Colonic mucosa (tissue), 1 donor: Measurements from ENCODE around the gene MCTP2.

DNA sequence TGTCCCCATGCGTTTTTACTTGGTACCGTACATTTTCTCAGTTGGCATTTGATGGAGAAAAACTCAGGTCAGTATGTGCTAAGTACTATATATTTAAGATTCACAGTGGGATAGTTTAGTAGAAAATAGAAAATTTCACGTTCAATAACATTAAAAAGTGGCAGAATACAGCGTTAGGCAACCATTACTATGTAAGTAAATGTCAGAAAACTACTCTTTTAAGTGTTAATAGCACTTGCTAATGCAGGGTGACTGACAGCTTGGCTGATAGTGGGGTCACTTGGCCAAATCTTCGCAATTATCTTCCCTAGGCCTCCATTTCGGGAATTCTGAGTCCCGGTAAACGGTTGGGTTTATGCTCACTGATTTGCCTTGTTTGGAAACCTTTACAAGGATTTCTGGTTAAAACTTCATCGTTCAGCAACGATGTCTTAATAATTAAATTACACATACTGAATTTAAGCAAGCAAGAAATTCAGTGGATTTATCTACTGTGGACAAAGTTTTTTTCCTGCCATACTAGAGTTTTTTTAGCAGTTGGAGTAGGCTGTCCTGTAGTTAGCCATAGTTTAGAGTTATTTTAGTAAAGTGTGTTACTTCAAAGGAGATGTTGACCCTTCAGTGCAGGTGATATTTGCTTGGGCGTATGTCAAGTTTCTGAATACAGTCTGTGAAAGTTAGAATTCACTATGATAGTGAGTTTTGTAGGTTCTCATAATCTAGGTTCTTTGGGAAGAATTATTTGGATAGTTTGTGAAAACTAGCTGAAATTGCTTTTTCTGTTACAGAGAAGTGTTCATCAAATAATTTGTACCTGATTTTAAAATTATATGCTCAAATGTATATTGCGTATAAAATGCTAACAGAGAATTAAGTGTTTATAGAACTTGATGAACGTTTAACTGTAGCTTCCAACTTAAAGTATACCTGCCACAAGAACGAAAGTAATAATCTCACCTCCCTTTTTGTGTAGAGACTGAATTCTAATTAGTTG, 5.1 kb downstream of the CHD2 start:
- PRO-cap, result no peak

GRCh38 chr15:92998028-92998833, 90.8 kb downstream of the RGMA start:
- PRO-cap, result no peak

GRCh38 chr15:93049954-93050384, 39.0 kb downstream of the RGMA start:
- PRO-cap, result no peak

DNA sequence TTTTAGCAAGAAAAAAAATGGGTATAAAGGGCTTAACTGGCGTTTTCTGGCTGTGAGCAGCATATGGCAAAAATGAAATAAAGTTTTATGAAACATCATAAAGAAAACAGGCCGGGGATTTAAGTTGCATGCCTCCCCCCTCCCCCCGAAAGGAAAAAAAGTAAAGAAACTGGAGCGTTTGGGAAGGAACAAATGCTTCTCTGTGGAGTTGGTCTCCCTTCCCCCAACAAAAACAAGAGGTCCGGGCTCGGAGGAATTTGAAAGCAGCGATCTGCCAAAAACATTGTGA, 17.1 kb downstream of the RGMA start:
- PRO-cap, result no peak

GRCh38 chr15:94119229-94119883, 112.0 kb upstream of the MCTP2 start:
- PRO-cap, result no peak

- PRO-cap, result bidirectional peak, plus-strand start at chr15:94231595, minus-strand start at chr15:94231413; bidirectional peak, plus-strand start at chr15:94231947, minus-strand start at chr15:94231819
These were observed at the start of gene MCTP2 for GRCh38 chr15:94231299-94232067. MCTP2 (plus strand) TSS chr15:94231561.

GRCh38 chr15:94297669-94297958, 66.3 kb downstream of the MCTP2 start:
- PRO-cap, result no peak

DNA sequence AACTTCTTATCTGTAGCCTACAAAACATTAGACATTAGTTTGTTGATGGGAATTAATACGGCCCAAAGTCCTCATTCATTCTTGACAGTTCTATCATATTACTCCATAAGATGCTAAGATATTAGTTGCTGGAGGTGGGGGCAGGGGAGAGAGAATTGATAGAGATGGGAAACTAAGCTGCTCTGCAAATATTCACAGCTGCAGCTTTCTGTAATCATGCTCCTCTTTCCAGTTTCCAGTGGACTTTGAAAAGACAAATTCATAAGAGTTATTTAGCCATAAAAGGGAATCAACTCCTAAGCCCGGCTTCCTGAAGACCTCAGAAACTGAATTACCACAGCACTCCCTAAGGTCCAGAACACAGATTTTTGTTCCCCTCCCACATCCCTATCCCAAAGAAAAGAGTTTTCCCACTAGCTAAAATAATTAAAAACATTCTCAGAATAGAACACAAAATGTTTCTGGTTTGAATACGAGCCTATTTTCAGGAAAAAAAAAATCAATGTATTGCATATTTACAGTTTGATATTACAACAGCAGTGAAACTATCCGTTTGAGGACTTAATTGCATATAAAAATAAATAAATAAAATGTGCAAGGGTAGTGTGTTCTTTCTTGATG, 871.8 kb upstream of the NR2F2 start:
- PRO-cap, result no peak

DNA sequence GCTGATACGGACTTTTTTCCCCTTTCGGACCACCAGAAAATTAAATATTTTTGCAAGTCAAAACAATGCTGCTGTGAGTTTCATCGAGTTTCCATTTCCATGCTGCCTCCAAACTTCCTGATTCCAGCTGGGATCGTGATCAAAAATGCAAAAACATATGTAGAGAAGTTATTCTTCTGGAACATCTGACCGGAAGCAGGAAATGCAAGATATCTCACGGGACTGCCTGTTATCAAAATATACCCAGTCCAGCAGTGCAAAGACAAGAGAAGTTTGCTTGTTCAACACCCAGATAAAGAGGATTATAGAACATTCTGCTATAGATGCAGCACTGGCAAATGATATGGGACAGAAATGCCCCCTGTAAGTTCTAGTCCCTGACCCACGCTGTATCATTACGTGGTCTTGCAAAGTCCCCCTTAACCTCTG, 726.7 kb upstream of the NR2F2 start:
- PRO-cap, result no peak

DNA sequence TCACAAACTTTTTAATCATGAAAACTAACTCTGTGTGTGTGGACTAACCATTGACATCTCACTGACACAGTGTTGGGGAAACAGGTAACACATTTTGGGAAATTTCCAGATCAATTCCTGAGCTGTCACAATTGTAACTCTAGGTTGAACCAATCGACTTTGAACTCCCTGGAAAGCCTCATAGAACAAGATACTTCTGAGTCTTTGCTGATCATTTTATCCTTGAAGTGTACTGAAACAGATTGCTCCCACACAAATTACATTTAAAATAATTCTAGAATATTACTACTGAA, 667.8 kb upstream of the NR2F2 start:
- PRO-cap, result no peak

DNA sequence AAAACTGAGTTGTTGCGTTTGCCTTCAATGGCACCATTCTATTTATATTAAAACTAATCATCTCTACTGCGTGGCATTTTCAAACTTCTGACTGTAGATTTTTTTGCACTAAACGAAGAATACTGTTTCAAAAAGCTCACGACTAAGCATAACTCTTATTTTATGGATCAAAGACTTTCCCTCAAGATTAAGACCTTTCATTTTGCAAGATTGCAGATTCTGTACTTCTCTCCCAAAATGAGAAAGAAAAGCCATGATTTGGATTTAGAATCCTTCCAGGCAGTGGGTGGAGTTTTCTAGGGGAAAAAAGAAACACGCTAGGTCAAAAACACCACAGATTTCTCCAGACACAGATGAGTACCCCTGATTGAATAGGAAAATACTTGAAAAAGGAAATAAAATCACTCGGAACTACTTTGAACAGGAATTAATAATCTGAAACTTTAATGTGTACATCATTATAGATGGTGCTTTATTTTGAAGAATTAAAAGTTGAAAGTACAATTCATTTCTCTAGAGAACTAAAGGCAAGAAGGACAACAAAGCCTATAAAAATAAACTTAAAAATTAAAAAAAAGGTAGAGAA, 617.1 kb upstream of the NR2F2 start:
- PRO-cap, result no peak

DNA sequence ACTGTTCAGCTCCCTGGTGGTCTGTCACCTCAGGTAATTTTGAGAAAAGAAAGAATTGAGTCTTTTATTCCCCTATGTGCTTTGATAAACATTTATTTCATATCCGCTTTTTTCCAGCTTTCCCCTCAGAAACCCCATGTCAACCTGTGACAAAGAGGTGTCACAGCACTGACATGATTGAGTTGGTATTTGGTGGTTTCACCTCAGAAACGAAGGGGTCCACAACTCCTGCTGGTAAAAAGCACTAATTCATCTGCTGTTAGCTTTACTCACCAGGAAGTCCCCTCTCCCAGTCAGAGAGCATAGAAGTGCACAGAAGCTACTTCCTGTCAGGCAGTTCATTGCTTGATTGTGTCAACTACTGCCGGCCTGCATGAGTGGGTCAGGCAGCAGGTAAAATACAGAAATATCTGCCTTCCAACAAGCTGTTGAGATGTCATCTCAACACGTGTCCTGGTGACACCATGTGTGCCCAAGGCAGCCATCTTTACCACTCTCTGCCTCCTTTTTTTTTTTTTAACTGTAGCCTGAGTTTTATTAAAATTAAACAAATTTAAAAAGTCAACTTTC, 596.6 kb upstream of the NR2F2 start:
- PRO-cap, result no peak

GRCh38 chr15:96273535-96274192, 56.8 kb upstream of the NR2F2 start:
- PRO-cap, result no peak

DNA sequence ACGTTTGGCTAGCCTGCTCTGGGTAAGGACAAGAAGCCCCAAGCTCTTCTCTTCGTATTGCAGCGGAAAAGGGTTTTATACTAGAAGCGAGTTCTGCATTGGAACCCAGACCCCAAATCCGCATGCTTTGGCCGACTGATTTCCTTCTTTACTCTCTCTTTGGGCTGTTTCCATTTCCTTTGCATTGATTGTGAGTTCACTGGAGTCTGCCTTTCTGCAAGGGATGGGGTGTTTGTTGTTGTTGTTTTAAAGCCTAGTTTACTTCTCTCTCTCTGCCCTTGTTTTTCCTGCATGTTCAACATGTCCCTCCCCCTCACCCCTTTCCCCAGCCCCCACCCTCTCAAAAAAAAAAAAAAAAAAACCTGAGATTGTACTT, 2.1 kb downstream of the NR2F2 start:
- PRO-cap, result no peak

GRCh38 chr15:96345016-96346085, 14.9 kb downstream of the NR2F2 start:
- PRO-cap, result bidirectional peak, plus-strand start at chr15:96345823, minus-strand start at chr15:96345682

DNA sequence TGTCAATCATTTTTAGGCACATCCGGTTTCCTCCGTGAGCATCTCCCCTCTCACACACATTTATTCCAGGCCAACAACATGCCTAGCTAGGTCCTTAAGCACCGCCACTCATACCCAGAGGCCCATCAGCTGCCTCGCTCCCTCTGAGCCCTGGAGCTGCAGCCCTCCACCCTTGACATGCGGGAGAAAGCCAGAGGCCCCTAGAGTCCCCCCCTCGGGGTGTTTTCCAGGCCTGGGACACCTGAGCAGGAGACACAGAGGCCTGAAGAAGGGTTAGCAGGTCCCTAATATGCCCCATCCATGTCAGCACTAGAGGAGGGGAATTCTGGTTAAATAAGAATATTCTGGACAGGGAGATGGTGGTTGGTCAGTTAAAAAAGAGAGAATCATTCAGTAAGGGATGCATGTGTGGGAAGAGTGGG, 22.3 kb downstream of the NR2F2 start:
- PRO-cap, result no peak

- PRO-cap, result no peak
These were observed 32.6 kb downstream of the NR2F2 start for GRCh38 chr15:96362890-96363769.

GRCh38 chr15:96896952-96897410, 566.5 kb downstream of the NR2F2 start:
- PRO-cap, result no peak

GRCh38 chr15:97521785-97522278, 438.7 kb upstream of the ARRDC4 start:
- PRO-cap, result no peak

DNA sequence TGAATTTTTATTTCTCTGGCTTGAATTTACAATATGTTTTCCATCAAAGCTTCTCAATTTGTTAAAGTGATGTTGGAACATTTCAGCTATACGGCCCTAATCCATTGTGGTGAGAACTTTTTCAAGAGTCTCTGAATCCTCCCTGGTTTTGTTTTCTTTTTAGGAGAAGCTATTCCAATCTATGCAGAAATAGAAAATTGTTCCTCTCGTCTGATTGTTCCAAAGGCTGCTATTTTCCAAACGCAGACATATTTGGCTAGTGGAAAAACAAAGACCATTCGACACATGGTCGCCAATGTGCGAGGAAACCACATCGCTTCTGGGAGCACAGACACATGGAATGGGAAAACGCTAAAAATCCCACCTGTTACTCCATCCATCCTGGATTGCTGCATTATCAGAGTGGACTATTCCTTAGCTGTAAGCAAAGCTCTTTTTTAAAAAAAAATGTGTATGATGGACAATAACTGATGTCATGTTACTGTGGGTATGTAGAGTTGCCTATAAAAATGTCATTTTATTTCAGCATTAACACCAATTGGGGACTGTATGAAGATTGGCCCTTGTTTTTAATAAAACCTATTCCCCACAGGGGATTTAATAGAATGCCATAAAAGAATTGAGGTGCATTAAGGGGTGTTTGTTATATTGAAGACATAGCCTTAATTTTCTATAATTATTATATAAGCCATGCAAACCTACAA, 8.6 kb downstream of the ARRDC4 start:
- PRO-cap, result no peak